Bronchial epithelial cell (primary cell): ENCODE measurements around the genes PTPN23 and MAP4.

GRCh38 chr3:47164558-47164625, 479 bp upstream of the SETD2 start:
- RRBS, 2 experiments = under 1 to 1% methylated on average over 7 of the region's 7 CpGs

DNA sequence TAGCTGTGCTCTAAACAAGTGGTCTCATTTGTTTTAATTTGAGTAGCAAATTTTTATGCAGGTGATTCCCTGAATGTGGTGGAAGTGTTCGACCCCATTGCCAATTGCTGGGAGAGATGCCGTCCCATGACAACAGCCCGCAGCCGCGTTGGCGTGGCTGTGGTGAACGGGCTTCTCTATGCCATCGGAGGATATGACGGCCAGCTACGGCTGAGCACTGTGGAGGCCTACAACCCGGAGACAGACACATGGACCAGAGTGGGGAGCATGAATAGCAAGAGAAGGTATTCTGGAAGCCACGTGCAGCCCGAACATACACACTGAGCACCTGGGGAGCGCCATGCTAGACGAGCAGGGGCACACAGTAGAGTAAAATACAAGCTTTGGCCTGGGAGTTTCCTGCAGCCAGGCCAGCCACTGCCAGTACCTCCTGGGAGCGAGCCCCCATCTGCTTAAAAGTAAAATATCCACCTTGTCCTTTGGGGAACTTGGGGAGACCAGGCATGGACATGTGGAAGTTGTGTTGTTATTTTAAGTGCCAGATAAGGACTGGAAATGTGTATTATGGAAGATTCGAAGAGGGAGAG, 44.3 kb upstream of the PTPN23 start:
- RRBS, 2 experiments = no CpG with 5 or more reads among the region's 17 CpGs

GRCh38 chr3:47380480-47381328, at the start of gene PTPN23:
PTPN23 (plus strand) TSS chr3:47381021.
- RRBS, 2 experiments = 2% methylated on average over 12 to 13 of the region's 67 CpGs

DNA sequence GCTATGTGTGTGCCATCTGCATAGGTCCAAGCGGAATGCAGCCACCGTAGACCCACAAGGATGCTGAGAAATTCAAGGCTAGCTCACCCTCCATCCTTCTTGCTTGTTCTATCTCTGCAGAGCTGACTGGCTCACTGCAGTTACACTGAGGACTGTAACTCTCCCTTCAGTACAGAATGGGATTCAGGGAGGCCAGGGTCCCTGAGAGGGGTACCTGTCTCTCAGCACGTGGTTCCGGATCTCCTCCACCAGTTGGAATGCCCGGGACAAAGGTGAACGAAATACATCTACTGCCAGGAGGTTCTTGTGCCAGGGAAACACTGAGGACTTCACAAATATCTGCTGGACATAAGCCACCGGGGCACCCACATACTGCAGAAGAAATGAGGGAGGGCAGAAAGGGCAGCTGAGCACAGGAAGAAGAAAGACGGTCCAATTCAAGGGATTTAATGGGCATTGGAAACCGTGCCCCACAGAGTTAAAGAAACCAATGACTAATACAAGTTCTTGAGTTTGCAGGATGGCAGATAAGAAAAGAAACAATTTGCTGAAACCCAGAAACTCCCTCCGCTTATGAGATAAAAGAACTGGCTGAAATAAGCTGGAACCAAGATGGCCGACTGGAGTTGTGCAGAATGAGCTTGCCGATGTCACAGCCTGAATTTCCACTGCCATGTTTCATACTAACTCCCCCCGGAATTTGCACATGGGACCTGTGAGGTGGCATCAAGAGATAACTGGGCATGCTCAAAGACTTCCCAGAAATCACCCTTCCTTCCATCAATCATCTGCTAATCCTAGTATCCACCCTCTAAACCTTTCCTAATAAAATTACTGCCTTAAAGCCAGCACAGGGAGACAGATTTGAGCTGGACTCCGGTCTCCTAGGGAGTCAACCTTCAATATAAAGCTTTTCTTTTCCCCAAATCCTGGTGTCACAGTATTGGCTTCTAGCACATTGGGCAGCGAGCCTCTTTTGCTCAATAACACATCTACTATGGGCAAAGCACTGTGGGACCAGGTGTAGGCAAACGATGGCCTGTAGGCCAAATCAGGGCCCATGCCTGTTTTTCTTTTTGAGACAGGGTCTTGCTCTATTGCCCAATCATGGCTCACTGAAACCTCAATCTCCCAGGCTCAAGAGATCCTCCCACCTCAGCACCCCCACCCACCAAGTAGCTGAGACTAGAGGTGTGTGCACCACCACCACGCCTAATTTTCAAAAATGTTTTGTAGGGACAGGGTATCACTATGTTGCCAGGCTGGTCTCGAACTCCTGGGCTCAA, 47.0 kb downstream of the SCAP start:
- RRBS, 2 experiments = 84 to 92% methylated on average over 3 of the region's 18 CpGs

DNA sequence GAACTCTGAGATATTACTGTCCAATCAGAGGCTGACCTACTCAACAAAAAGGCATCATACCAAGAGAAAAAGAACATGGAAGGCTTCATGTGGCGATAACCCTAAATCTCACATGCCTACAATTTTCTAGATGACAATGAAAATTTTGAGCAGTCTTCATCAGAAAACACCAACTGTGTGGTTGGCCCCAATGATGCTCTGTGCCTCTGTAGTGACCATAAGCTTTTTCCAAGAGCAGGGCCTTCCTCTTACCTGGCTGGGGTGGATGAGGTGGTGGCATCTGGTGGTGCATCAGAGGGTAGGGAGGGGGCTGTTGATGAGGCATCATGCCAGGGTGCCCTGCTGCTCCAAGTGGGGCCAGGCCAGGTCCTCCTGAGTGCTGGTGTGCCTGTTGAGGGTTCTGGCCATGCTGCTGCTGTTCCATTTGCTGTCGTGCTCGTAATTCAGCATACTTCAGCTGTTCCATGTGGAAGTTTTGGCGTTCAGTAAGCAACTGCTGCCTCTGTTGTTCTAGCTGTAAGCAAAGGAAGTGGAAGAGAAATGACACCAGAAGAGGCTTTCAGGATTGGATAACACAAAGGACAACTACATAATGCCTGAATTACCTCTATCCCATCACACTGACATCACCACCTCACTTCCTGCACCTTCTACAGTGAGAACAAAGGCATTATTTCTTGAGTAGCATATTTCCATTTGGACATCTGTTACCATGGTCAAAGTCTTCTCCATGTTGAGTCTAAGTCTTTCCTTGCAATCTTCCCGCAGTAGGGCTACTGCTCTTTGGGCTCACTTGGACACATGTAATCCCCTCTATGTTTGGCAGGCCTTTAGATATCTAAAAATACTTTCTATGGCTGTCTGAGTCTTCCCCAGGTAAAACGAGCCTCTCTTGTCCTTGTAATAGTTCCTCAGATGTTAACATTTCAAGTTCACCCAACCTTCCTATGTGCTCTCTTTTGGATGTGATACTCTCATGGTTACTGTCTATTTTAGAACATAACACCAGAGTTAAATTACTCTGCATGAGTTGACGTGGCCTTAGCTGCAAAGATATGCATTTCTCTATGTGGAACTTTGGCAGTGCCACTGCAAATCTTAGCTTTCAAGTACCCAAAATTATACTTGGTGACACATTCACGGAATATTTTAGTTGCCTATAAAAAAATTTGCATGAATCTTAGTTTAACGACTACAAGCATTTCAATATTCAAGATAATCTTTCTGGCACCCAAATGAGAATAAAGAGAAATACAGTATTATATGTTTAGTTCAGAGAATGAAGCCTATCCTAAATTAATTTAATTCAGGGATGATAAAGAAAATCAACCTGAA, 31.6 kb upstream of the CSPG5 start:
- RRBS, 2 experiments = no CpG with 5 or more reads among the region's 9 CpGs

- RRBS, 2 experiments = no CpG with 5 or more reads among the region's 17 CpGs
Measured at GRCh38 chr3:47700967-47702139, 80.3 kb downstream of the SMARCC1 start.

DNA sequence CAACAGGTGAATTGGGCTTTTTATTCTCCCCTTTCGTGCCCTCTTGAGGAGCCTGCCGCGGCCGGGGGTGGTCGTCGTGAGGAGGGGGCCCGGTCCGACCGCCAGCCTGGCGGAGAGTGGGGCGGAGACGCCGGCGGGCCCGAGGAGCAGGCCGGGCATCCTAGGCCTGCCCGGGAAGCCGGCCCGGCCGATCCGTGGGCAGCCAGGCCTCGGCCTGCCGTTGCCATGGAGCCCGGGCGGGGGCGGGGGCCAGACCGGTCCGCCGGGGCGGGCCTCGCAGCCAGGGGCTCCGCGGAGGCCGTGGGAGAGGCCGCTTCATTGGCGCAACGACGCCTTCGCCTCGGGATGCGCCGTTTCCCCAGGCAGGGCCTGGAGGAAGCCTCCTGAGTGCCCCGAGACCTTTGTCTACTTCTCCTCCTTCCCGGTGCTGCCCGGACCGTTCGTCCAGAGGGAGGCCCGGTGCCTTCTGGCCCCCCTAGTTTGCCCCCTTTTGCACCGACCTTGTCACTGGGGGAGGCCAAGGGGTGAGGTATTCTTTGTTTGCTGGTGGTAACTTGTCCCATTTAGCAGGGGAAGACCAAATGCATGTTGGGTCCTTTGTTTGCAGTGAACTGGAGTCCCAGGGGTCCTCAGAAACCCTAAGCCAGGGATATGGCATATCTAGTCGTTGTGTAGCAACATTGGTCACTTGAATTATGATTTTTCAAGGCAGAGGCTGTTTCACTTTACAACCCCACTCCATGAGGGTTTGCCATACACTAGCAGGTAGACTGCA, 456 bp downstream of the DHX30 start:
- RRBS, 2 experiments = 1 to 2% methylated on average over 13 of the region's 50 CpGs

- RRBS, 2 experiments = no CpG with 5 or more reads among the region's 16 CpGs
Measured at GRCh38 chr3:47850369-47851261, 47.7 kb downstream of the DHX30 start.

DNA sequence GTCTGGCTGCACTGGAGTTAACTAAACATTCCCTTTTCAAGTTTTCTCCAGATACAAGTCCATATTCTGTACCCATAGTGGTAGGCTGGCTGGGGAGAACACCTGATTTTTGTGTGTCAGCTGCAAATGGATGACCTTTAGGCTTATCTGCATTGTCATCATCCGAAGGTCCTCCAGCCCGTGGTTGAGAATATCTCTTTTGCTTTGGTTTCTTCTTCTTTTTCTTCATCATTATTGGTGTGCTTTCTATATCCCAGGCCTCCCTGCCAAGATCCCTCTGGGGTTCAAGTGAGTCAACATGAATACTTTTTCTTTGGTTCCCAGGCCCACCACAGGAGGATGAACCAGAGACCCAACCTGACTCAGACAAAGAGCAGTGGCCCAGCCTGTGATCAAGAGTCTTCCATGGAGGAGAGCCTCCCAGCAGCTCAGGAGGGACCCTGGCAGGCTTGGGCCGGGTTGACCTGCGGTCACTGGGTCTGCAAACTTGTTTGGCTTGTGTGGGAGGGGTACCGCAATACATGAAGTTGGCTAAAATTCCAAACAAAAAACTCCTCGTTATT, 104.2 kb downstream of the MAP4 start:
- RRBS, 2 experiments = no CpG with 5 or more reads among the region's 6 CpGs

DNA sequence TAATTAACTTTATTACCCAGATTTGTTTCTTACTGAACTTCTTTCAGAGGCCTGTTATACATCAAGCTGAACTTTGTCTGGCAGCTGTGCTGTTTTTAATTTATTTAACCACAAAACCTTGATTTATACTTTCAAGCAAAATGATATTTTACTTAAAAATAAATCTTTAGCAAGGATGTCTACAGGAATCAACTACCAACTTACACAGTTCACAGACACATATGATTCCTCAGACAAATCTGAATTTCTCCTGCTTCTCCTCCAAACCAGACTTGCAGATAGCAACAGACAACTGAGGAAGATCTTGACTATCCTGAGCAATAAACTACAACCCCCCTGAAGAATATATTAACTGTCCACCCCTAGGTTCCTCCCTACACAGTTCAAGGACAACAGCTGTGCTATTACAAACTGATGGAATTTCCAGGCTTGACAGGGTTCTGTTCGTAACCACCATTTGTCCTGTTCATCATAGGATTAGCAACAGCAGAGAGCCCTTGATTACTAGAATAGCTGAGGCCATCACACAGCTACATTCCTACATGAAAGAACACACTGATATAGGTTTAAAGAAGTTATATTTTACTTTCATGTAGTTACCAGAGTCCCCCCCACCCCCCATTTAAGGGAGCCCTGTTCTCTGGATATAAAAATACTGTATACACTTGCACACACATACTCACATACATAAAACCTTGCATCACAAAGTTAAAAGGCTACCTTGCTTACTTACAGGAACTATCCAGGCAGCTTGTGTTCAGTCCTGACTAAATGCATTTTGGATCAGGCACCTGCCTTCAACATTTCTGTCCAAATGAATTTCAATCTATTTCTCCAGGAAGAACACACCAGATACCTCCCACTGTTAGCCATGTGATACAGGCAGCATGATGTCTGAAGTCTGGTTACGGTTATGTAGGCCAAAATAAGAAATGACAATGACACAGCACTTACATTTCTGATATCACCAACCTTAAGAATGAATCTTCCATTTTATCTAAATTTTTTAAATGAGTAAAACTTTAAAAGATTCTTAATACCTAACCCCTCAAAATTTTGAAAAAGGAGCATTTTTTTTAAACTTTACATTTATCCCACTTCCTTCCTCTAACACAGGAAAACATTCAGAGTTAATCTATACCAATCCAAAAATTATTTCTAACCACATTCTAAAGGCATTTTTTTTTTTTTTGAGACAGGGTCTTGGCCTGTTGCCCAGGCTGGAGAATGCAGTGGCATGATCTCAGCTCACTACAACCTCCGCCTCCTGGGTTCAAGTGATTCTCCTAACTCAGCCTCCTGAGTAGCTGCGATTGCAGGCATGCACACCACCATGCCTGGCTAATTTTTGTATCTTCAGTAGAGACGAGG, at the start of gene MAP4:
MAP4 (minus strand) TSS at position 816 of the 1,371 bp plus-strand sequence.
- RRBS, 2 experiments = no CpG with 5 or more reads among the region's 5 CpGs

GRCh38 chr3:48119005-48119373, 69.2 kb downstream of the CDC25A start:
- RRBS, 2 experiments = no CpG with 5 or more reads among the region's 8 CpGs

DNA sequence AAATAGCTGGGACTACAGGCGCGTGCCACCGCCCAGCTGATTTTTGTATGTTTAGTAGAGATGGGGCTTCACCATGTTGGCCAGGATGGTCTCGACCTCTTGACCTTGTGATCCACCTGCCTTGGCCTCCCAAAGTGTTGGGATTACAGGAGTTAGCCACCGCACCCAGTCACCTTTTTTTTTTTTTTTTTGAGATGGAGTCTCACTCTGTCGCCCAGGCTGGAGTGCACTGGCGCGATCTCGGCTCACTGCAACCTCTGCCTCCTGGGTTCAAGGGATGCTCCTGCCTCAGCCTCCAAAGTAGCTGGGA, 28.0 kb downstream of the CDC25A start:
- RRBS, 2 experiments = no CpG with 5 or more reads among the region's 9 CpGs

DNA sequence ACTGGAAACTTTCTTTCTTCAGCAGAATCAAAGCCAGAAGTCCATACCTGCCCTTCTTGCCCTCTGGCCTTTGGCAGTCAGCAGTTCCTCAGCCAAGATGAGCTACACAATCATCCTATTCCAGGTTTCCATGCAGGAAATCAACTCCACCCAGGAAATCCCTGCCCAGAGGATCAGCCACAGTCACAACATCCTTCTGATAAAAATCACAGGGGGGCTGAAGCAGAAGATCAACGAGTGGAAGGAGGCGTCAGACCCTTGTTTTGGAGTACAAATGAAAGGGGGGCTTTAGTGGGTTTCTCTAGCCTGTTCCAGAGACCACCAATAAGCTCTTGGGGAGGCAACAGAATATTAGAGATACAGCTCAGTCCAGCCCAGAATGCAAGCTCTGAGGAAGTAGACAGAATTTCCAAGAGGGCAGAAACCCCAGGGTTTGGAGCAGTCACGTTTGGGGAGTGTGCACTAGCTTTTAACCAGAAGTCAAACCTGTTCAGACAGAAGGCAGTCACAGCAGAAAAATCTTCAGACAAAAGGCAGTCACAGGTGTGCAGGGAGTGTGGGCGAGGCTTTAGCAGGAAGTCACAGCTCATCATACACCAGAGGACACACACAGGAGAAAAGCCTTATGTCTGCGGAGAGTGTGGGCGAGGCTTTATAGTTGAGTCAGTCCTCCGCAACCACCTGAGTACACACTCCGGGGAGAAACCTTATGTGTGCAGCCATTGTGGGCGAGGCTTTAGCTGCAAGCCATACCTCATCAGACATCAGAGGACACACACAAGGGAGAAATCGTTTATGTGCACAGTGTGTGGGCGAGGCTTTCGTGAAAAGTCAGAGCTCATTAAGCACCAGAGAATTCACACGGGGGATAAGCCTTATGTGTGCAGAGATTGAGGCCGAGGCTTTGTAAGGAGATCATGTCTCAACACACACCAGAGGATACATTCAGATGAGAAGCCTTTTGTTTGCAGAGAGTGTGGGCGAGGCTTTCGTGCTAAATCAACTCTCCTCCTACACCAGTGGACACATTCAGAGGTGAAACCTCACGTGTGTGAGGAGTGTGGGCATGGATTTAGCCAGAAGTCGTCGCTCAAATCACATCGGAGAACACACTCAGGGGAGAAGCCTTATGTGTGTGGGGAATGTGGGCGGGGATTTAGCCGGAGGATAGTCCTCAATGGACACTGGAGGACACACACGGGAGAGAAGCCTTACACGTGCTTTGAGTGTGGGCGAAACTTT, 27.4 kb downstream of the ZNF589 start:
- RRBS, 2 experiments = no CpG with 5 or more reads among the region's 25 CpGs

DNA sequence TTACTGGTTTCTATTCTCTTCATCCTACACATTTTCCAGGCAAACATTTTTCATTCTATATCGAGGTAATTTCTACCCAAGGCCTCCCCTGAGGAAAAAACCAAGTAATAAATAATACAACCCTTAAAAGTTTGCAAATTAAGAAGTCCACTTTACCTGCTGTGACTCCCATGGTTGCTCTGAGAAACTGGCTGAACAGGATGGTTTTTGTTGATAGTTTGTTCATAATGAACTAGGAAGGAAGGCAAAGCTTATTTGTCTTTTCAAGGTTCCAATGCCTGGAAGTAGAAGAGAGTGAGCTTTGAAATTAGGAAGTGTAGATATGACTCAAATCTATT, 4.5 kb downstream of the SPINK8 start:
- RRBS, 2 experiments = no CpG with 5 or more reads among the region's 1 CpG

DNA sequence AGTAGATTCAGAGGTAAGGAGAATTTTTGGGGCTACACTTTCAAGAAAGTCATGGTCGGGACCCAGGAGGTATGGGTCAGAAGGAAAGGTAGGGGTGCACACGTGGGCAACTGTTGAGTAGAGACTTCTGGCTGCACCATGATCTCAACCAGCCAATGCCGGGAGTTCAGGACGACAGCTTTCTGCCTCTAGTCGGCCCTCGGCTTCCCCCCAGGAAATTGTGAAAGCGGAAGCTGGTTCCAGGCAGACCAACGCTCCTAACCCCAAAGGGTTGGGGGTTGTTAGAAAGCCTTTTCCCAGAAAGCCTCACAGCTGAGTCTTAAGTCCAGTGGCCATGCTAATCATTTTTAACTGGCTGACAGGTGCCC, 1.8 kb upstream of the SPINK8 start:
- RRBS, 2 experiments = no CpG with 5 or more reads among the region's 8 CpGs

GRCh38 chr3:48403720-48404789, 25.8 kb downstream of the PLXNB1 start:
- RRBS, 2 experiments = 89 to 90% methylated on average over 4 of the region's 21 CpGs

DNA sequence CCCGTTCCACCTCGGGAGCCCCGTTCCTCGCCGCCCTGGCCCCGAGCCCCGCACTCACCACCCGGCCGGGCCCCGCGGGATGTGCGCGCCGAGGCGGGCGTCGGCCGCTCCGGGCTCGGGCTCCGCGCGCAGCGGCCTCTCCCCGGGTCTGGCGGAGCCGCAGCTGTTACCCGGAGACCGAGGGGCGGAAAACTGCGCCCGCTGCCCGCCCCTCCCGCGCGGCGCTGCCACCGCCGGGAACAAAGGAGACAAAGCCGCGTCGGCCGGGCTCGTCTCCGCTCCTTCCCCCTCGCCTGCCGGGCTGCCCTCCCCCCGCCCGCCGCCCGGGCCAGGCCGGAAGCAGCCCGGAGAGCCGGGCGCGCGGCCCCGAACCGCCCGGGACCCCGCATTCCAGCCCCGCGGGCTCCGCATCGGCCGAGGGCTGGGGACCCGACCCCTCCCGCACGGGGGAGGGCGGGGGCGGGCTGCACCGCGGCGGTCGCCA, 649 bp downstream of the PLXNB1 start:
- RRBS, 2 experiments = 1 to 2% methylated on average over 31 of the region's 75 CpGs

DNA sequence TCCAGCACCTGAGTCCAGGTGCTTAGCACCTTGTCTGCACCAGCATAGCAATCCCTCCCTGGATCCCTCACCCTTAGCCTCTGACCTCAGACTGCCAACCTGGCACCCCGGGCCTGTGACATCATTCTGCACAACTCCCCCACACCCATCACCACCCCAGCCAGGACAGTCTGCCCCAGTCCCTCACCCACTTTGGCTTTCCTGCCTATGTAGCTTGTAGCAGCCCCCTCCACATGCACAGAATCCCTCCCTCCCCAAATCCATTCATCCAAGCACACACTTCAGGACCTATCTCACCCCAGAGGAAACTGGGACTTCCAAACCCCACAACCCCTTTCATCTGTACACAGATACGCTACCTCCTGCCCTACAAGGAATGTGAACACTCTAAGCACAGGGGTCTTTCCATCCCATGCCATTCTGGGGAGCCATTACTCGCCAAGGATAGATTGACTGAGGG, 905 bp upstream of the PLXNB1 start:
- RRBS, 2 experiments = no CpG with 5 or more reads among the region's 3 CpGs

DNA sequence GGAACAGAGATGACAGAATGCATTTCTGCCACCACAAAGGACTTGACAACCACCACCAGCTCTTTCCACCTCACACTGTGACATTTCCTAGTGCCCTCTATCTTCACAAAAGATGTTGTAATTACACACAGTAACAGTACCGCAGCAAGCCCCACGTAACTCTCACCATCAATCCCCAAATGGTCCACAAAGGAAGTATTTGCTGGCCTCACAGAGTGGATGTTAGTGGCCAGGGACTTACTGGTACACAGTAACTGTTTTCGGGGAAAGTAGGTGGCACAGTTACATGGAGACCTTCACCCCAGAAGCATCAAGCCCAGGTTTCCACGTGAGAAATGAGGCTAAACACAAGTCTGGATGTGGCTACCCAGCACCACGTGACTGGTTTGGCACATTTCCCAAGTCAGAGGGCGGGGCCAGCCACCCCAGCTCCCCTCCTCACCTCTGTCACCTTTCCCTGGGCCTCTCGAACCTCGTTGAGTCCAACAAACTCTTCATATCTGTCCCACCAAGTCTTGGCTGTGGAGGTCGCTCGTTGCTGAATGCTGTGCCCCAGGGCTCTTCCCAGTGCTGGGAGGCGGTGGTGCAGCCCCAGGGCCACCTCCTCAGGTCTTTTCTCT, 4.6 kb upstream of the PLXNB1 start:
- RRBS, 2 experiments = no CpG with 5 or more reads among the region's 11 CpGs